NT2/D1 (cell line): ENCODE data around the gene GRK2.

DNA sequence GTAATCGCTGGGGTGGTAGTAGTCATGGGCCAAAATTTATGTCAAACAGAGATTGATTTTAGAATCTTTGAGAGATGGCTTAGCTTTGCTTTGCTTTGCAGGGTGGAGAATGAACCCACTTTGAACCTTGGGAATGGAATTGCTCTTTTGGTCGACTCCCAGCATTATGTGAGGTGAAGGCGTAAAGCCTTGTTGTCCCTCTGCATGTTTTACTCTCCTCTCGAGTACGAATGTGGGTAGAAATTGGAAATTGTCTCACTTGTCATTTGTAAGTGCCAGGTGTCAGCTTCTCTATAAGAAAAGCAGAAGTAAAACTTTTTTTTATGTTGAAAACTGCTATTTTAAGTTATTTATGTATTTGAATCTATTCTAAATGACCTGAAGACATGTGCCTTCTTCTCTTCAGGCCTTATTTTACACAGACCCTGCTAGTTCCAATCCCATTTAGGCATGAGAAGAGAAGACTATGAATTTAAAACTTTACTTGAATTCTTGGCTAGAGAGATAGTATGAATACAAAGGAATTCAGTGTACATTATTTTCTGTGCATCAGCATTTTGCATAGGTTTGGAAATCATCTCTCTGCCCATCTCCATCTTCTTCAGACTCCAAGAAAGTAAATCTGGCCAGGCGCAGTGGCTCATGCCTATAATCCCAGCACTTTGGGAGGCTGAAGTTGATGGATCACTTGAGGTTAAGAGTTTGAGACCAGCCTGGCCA, 42.2 kb upstream of the RCE1 start:
- RRBS, 2 experiments = no CpG with 5 or more reads among the region's 6 CpGs

- RRBS, 2 experiments = under 1% methylated on average over 21 to 26 of the region's 48 CpGs
Measured at GRCh38 chr11:67119589-67120180, 622 bp downstream of the KDM2A start.

DNA sequence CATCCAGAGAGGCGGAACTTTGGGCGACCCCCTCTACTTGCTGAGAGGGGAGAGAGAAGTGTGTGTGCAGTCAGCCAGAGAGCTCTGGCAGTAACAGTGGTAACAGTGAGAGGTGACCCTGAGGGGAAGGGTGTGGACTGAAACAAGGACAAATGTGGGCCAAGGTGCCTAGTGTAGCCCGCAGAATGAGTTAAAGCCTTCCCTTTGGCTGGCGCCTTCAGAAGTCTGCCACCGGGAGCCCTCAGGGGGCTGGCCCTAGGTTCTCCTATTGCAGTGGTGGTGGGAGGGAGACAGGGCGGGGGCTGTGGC, 26.7 kb upstream of the GRK2 start:
- RRBS, 2 experiments = no CpG with 5 or more reads among the region's 6 CpGs

GRCh38 chr11:67256843-67257913, 9.1 kb upstream of the GRK2 start:
- RRBS, 2 experiments = no CpG with 5 or more reads among the region's 9 CpGs

GRCh38 chr11:67261444-67262365, 4.6 kb upstream of the GRK2 start:
- RRBS, 2 experiments = 1 to 6% methylated on average over 19 of the region's 50 CpGs

DNA sequence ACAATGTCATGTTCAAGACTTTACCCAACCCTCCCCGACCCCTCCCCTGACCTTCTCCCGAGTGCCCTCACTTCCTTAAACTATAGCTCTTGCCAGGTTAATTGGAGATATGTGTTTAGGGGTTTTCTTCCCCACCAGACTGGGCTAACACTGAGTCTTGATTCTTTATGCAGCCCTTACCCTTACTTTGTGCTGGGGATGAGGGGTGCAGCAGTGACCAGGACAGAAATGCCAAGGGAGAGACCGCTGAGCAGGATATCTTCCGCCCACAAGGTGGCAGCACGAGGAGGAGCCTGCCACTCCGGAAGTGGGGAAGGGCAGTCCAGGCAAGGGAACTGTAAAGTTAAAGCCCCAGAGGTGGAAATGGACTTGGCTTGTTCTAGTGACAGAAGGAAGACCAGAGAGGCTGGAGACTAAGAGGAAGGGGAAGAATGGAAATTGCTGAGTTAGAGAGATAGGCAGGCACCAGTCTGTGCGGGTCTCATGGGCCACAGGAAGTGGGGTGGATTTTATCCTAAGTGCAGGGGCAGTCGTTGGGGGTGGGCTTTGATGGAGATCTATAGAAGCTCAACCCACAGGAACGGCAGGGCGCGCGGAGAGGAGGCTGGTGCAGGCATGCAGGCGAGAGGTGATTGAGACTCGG, 3.6 kb upstream of the GRK2 start:
- RRBS, 2 experiments = no CpG with 5 or more reads among the region's 14 CpGs

- RRBS, 2 experiments = under 1 to 1% methylated on average over 55 to 57 of the region's 121 CpGs
Measured at GRCh38 chr11:67266021-67266871, at the start of gene GRK2. Gene GRK2, plus strand, starts transcription at chr11:67266473.

DNA sequence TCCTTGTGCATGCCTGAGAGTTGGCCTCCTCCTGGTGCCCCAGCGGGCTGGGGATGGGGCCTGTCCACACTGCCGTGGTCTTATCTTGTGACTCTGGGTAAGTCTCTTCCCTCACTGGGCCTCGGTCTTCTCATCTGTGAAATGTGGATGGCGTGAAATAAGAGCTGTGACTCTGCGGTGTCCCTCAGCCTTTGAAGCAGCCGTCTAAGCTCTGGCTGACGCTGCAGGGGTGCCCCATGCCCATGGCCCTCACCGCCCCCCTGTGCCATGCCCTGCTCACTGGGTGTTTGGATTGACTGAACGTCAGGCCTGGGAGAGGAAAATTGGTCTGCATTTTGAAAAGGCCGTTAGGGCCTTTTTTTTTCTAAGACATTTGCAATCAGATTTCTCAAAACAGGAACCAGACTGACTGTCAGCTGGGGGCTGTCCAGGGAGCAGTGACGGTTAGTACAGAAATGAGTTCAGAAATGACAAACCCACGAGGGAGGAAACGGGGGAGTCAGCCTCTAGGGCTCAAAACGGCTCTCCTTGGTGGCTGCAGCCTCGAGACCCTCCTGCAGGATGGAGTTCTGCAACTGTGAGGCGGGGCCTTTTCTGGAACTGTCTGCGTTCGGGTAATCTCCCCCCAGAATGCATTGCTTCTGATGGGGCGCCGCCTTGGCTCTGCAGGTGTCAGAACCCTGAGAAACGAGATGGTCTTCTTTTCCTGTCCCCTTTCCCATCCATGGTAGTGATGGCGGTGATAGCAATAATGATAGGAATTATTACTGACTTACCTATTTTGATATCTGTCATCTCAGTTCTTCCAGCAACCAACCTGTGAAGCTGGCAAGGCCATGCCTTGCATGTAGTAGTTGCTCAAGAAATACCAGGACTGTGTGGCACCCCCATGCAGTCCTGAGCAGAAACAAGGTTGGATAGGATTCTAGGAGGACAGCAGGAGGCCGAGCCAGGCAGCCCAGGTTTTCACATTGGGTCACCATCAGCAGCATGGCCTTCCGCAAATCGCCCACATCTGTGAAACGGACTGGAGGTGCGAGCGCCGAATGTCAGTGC, 2.1 kb downstream of the GRK2 start:
- RRBS, 2 experiments = no CpG with 5 or more reads among the region's 29 CpGs

- RRBS, 2 experiments = no CpG with 5 or more reads among the region's 13 CpGs
Measured at GRCh38 chr11:67283491-67283960, 5.6 kb upstream of the ANKRD13D start.

- RRBS, 2 experiments = 93 to 94% methylated on average over 1 to 2 of the region's 13 CpGs
Measured at GRCh38 chr11:67287382-67288097, 1.6 kb upstream of the ANKRD13D start.

DNA sequence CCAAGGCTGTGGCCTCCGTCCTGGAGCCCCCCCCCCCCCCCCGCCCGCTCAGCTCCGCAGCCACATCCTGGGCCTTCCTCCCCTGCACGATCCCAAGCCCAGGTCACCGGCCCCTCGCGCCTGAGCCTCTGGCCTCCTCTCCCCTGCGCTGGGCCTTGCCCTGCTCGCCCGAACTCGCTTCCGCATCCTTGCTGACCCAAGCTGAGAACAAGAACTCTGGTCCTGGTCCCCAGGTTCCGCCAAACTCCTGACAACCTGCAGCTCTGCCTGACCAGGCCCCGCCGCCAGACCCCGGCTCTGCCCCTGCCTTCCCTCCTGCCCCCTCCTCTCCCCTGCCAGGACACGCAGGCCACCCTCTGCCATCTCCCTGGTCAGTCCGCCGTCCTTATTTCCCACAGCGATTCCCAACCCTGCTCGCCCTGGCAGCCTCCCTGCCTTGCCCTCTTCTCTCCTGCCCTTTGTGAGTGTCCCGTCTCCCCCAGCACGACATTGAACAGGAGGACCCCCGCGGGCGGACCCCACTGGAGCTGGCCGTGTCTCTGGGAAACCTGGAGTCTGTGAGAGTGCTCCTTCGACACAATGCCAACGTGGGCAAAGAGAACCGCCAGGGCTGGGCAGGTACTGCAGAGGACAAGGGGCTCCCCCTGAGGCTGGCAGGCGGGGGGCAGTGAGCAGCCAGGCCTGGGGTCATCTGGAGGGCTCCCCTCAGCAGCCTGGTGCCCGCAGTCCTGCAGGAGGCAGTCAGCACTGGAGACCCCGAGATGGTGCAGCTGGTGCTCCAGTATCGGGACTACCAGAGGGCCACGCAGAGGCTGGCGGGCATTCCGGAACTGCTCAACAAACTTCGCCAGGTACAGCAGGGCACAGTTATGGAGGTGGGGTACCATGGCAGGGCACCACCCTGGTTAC, 747 bp downstream of the ANKRD13D start:
- RRBS, 2 experiments = 3% methylated on average over 3 of the region's 39 CpGs; no CpG with 5 or more reads in 1 of the 2 experiments

GRCh38 chr11:67290858-67291421, 1.8 kb downstream of the ANKRD13D start:
- RRBS, 2 experiments = no CpG with 5 or more reads among the region's 8 CpGs

GRCh38 chr11:67303662-67304450, 526 bp downstream of the SSH3 start:
- RRBS, 2 experiments = 2 to 6% methylated on average over 37 of the region's 64 CpGs

- RRBS, 2 experiments = no CpG with 5 or more reads among the region's 12 CpGs
Measured at GRCh38 chr11:67345861-67346986, 7.1 kb downstream of the POLD4 start.

DNA sequence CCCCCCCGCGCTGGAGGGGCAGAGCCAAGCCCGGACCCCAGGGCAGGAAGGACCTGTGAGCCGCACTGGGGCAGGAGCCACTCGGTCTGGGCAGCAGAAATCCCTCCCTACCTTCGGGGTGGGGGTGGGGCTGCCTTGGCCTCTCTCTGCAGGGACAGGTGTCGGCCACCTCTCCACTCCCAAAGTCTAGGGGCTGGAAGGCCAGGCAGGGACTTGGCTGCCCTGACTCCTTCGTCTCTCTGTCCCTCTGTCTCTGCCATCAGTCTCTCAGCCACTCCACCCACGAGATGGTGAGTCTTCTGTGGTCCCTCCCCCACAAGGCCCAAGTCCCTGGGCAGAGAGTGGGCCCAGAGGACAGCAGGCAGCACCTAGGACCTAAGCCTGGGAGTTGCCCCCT, 433 bp downstream of the CARNS1 start:
- RRBS, 2 experiments = 10 to 56% methylated on average over 3 of the region's 9 CpGs

GRCh38 chr11:67431115-67431775, 3.0 kb downstream of the RPS6KB2 start:
- RRBS, 2 experiments = no CpG with 5 or more reads among the region's 15 CpGs

- RRBS, 2 experiments = no CpG with 5 or more reads among the region's 16 CpGs
Measured at GRCh38 chr11:67483701-67484607, 1.1 kb downstream of the AIP start.

DNA sequence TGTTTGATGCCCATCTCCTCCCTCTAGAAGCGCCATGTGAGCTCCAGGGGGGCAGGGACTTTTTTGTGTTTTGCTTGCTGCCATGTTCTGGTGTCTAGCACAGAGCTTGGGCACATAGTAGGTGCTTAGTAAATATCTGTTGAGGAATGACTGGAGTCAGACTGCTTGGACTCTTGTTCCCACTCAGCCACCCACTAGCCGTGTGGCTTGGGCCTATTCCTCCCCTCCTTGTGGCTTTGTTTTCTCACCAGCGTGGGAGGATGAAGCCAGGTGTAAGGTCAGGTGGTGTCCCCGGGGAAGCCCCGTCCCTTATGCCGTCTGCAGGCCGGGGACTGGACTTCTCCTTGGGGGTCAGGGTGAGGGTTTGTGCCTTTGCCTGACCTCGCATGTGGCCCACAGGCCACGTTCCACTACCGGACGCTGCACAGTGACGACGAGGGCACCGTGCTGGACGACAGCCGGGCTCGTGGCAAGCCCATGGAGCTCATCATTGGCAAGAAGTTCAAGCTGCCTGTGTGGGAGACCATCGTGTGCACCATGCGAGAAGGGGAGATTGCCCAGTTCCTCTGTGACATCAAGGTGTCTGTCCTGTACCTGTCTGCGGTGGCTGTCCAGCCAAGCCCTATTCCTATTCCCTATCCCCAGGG, 3.9 kb downstream of the AIP start:
- RRBS, 2 experiments = 94 to 96% methylated on average over 10 of the region's 20 CpGs

GRCh38 chr11:67572645-67573272, 10.9 kb upstream of the GSTP1 start:
- RRBS, 2 experiments = no CpG with 5 or more reads among the region's 16 CpGs

GRCh38 chr11:67600250-67600749, 6.4 kb upstream of the NDUFV1 start:
- RRBS, 2 experiments = no CpG with 5 or more reads among the region's 3 CpGs